Endothelial cell of umbilical vein (primary cell): ENCODE measurements around a stretch of chr1.

DNA sequence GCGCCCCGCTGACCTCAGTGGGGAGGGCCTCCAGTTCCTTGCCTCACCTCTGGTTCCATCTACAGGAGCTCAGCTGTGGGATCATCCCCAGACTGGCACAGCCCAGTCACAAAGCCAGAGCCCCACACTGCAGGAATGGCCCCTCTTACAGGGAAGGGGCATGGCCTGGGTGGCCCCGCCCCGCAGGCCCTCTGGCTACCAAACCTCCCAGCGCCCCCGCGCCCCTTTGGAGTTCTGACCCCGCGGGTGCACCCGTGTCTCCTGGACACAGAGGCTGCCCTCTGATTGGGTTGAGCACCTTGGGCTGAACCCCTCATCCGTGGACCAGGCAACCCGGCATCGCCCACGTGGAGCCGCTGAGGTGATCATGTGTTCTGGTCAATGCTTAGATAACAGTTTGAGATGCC lies 1.4 kb upstream of the PEX10 start:
- PRO-cap: no peak
CAGE:
- cytosol, long polyA minus RNA: no peak
- cytosol, long polyA plus RNA: no peak
- long polyA plus RNA: no peak
- nucleus, long polyA minus RNA: no peak
- nucleus, long polyA plus RNA: no peak

DNA sequence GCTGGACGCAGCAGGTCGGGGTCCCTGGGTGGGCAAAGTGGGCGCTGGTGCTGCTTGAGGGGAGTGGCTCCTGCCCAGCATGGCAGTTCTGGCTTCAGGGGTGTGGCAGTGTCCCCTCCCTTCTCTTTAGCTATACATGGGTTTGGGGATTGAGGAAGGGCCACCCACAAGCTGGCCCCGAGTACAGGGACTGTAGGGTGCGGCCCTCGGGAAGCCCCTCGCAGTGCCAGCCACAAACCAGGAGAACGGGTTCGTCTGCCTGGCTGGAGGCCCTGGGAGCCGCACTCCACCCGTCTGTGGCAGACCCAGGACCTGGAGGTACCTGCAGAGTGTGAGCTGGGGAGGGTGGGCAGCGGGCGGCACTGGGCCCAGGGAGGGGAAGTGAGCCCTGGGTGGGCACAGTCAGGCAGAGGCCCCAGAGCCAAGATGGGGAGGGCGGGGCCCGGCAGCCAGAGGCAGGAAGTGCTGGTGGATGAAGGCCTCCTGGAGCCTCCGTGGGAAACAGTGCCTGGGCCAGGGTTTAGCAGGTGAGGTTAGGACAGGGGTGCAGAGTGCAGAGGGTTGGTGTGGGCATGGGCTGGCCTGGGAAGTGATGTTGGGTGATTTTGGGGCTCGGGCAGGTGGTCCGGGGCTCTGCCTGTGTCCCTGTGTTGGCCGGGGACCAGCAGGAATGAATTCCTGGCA lies 4.0 kb upstream of the PEX10 start:
- PRO-cap: no peak
CAGE:
- cytosol, long polyA minus RNA: no peak
- cytosol, long polyA plus RNA: no peak
- long polyA plus RNA: no peak
- nucleus, long polyA minus RNA: no peak
- nucleus, long polyA plus RNA: no peak

DNA sequence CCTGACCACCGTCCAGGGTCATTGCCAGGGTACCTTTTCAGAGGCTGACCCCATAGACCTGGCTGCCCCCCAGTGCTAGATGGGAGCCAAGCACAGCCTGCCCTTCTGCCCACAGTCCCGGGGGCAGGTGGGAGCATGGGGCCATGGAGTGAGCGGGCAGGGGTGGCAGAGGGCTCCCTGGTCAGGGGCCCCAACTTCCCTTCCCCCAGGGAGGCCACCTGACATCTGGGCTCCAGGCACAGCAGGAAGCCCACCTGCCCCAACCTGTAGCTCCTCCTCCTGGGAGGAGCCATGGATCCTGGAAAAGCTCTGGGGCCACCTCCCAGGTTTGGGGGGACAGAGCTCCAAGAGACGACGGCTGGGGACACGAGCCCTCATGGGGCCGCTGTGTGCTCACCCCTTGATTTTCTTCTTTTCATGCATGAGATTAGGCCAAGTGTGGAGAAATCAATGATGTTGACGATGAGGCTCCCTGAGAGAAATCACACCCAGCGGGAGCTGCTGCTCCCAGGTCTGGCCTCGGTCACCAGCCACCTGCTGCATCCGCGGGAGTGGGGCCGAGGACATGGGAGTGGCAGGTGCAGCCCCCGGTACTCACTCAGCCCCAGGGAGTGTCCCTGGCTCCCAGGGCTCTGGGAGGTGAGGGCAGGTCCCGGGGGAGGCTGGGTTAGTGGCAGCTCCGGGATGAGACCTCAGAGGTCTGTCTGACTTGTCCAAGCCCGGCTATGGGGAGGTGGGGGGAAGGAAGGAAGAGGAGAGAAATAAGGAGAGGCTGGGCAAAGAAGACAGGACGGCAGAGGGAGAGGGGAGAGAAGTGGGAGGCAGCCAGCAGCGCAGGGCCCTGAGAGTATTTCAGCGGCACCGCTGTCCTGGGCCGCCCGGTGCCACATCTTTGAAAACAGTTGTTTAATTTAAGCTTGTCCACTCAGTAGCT lies 8.7 kb downstream of the TNFRSF14 start:
- PRO-cap: no peak
CAGE:
- cytosol, long polyA minus RNA: no peak
- cytosol, long polyA plus RNA: no peak
- long polyA plus RNA: no peak
- nucleus, long polyA minus RNA: no peak
- nucleus, long polyA plus RNA: no peak

- PRO-cap: bidirectional peak, plus-strand start at chr1:2585633, minus-strand start at chr1:2585548
CAGE:
- cytosol, long polyA minus RNA: no peak
- cytosol, long polyA plus RNA: no peak
- long polyA plus RNA: no peak
- nucleus, long polyA minus RNA: no peak
- nucleus, long polyA plus RNA: no peak
Measured at GRCh38 chr1:2585212-2586153, 1.1 kb upstream of the PRXL2B start.

DNA sequence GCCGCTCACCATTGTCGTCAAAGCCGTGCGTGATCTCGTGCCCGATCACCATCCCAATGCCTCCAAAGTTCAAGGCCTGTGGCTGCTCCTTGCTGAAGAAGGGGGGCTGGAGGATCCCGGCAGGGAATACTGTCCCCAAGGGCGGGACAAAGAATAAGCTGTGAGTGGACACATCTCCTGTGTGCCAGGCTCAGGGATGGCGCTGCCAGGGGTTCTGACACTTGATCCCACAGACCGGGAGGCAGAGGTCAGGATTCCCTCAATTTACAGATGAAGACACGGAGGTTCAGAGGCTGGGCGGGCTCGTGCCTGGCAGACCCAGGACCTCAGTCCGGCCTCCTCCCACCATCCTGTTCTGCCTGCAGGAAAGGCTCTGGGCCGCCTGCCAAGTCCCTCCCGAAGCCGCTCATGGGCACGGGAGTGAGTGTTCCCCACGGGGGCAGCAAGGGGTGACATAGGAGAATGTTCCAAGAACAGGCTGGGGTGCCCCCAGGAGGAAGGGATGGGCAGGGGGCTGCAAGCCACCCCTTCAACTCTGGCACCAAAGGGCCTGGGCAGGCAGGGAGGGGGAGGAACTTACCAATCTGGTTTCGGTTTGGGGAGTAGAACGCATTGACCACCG lies 7.3 kb downstream of the PRXL2B start:
- PRO-cap: no peak
CAGE:
- cytosol, long polyA minus RNA: no peak
- cytosol, long polyA plus RNA: no peak
- long polyA plus RNA: no peak
- nucleus, long polyA minus RNA: no peak
- nucleus, long polyA plus RNA: no peak

- PRO-cap: no peak
CAGE:
- cytosol, long polyA minus RNA: no peak
- cytosol, long polyA plus RNA: no peak
- long polyA plus RNA: no peak
- nucleus, long polyA minus RNA: no peak
- nucleus, long polyA plus RNA: no peak
Measured at GRCh38 chr1:2642320-2642858, 9.6 kb upstream of the MMEL1 start.

DNA sequence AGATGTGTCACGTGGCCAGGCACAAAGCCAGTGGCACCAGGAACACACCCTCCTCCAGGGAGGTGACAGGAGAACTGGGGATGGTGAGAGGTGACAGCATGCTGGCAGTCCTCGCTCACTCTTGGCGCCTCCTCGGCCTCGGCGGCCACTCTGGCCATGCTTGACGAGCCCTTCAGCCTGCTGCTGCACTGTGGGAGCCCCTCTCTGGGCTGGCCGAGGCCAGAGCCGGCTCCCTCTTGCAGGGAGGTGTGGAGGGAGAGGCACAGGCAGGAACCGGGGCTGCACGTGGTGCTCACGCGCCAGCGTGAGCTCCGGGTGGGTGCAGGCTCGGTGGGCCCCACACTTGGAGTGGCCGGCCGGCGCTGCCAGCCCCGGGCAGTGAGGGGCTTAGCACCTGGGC lies 11.5 kb upstream of the TTC34 start:
- PRO-cap: no peak
CAGE:
- cytosol, long polyA minus RNA: no peak
- cytosol, long polyA plus RNA: no peak
- long polyA plus RNA: no peak
- nucleus, long polyA minus RNA: no peak
- nucleus, long polyA plus RNA: no peak

DNA sequence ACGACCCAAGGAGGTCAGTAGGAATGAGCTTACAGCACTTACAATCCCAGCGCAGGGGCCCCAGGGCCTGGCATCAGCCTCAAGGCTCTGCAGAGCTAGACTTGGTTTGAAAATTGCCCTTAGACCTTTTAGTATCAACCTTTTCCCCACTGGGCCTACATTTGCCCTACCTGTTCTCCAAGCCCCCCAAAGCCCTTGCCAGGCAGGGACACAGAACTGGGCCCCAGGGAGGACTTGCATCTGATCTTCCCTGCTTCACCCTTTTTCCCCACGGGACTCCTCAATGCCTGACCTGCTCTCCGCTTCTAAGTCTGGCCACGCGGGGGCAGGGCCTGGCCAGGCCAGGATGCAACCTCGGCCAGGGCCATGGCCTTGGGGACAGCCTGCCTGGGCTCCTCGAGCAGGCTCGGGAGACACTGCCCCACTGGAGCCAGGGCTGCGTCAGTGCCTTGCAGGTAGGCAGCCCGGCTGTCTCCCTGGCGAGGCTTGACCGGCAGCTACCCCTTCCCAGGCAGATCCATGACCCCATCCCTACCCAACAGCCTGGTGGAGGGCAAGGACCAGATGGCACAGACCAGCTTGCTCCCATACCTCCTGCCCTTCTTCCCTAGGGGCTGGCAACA lies 2.9 kb upstream of the PRDM16 start:
- PRO-cap: no peak
CAGE:
- cytosol, long polyA minus RNA: no peak
- cytosol, long polyA plus RNA: no peak
- long polyA plus RNA: no peak
- nucleus, long polyA minus RNA: no peak
- nucleus, long polyA plus RNA: no peak

DNA sequence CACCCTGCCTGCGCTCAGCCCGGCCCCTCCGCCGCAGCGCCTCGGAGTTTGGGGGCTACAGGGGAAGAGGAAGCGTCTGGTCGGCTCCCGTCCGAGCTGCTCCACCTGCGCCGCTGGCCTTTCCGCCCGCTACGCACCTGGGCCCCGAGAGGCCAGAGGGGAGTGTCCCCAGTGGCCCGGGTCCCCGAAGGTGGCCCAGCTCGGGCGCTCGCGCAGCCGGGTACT lies 1.1 kb upstream of the PRDM16 start:
- PRO-cap: no peak
CAGE:
- cytosol, long polyA minus RNA: no peak
- cytosol, long polyA plus RNA: no peak
- long polyA plus RNA: no peak
- nucleus, long polyA minus RNA: no peak
- nucleus, long polyA plus RNA: no peak

GRCh38 chr1:3070795-3071265 lies 1.8 kb downstream of the PRDM16 start:
- PRO-cap: no peak
CAGE:
- cytosol, long polyA minus RNA: no peak
- cytosol, long polyA plus RNA: no peak
- long polyA plus RNA: no peak
- nucleus, long polyA minus RNA: no peak
- nucleus, long polyA plus RNA: no peak

DNA sequence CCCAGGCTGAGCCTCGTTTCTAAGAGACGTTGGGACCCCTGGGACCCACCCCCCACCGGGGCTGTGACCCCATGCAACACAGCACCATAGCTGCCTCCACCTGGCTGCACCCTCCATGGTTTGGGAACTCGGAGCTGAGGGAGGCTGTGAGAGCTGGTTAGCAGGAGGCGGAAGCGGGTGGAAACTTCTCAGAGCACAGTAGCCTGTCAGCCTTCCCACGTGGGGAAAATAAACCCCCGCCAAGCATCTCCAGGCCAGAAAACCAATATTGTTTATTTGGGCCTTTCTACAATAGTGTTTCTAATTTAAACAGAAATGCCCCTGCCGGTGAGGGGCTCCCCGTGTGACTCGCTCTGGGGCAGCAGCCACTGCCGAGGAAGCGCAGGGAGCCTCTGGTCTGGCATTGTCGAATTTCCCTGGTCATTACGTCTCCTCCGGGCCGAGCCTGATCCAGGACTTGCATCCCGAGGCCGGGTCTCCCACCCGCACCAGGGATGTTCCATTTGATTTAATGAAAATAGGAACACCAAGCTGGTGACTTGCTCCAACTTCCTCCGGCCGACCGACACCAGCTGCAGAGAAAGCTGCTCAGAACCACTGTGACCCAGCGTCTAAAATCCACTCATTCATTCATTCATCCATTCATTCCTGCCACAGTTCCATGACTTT lies 20.4 kb downstream of the PRDM16 start:
- PRO-cap: no peak
CAGE:
- cytosol, long polyA minus RNA: no peak
- cytosol, long polyA plus RNA: no peak
- long polyA plus RNA: no peak
- nucleus, long polyA minus RNA: no peak
- nucleus, long polyA plus RNA: no peak

DNA sequence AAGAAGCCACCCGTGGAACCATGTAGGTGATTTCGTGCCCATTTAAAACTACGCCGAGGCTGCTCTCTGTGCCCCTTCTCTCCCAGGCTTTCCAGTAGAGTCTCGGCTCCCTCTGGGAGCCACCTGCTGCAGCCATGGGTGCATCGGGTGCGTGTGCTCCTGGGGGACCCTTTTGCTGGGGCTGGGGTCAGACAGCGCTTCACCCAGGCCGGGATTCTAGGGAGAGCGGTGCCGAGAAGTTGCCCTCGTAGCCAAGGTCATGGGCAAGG lies 27.8 kb downstream of the PRDM16 start:
- PRO-cap: no peak
CAGE:
- cytosol, long polyA minus RNA: no peak
- cytosol, long polyA plus RNA: no peak
- long polyA plus RNA: no peak
- nucleus, long polyA minus RNA: no peak
- nucleus, long polyA plus RNA: no peak

- PRO-cap: no peak
CAGE:
- cytosol, long polyA minus RNA: no peak
- cytosol, long polyA plus RNA: no peak
- long polyA plus RNA: no peak
- nucleus, long polyA minus RNA: no peak
- nucleus, long polyA plus RNA: no peak
Measured at GRCh38 chr1:3174303-3174805, 105.4 kb downstream of the PRDM16 start.

DNA sequence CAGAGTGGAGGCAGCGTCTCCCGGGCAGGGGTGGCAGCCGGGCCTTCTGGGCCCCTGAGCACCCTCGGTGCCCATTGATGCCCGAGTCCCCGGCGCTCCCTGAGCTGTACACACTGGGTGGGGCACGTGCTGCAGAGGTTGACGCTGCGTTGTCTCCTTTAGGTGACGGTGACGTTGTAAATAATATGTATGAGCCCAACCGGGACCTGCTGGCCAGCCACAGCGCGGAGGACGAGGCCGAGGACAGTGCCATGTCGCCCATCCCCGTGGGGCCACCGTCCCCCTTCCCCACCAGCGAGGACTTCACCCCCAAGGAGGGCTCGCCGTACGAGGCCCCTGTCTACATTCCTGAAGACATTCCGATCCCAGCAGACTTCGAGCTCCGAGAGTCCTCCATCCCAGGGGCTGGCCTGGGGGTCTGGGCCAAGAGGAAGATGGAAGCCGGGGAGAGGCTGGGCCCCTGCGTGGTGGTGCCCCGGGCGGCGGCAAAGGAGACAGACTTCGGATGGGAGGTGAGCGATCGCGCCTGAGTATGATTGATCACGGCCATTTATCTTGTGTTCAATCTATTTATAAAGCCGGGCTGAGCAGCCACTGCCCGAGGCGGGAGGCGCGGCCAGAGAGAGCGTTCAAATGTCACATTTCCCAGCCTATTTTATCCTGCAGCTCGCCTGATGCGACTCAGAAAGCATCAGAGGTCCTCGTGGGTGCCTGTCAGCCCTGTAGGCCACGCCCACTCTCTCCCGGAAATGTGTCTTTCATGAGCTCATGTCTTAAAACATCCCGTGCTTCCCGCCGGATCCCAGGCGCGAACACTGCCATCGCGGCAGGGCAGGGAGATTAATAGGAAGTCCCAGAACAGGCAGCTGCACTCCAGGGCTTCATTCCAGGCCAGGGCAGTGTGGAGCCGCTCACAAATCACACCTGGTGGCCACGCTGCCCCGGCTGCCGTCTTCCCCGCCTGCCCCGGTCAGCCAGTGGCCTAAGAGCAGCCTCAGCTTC lies 117.3 kb downstream of the PRDM16 start:
- PRO-cap: unidirectional peak, plus-strand start at position 884 of the sequence
CAGE:
- cytosol, long polyA minus RNA: no peak
- cytosol, long polyA plus RNA: no peak
- long polyA plus RNA: no peak
- nucleus, long polyA minus RNA: no peak
- nucleus, long polyA plus RNA: no peak

GRCh38 chr1:3193787-3194248 lies 124.8 kb downstream of the PRDM16 start:
- PRO-cap: no peak
CAGE:
- cytosol, long polyA minus RNA: no peak
- cytosol, long polyA plus RNA: no peak
- long polyA plus RNA: no peak
- nucleus, long polyA minus RNA: no peak
- nucleus, long polyA plus RNA: no peak

DNA sequence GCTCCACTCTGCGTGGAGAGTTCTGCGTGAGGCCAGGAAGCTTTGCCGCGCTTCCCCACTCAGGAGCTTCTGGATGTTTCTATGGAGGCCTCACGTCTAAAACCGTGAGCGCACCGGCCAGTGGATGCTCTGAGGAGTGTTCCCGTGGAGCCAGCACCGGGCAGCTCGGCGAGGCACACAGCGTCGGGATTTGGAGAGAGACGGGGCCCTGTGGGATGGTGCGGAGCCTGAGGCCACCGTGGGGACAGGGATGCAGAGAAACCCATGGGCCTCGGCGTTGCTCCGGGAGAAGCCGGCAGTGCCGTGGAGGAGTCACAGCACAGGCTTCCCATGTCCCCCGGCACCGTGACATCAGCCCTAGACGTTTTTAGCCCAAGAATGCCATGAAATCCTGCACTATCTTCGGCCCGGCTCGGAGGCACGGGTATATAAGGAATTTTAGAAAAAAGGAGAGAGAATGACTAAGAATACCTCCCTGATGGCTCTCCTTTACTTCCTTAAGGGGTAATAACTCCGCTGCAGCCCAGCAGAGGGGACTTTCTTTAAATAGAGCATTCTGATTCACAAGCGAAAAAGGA lies 126.0 kb downstream of the PRDM16 start:
- PRO-cap: no peak
CAGE:
- cytosol, long polyA minus RNA: no peak
- cytosol, long polyA plus RNA: no peak
- long polyA plus RNA: no peak
- nucleus, long polyA minus RNA: no peak
- nucleus, long polyA plus RNA: no peak

GRCh38 chr1:3204418-3205318 lies 135.7 kb downstream of the PRDM16 start:
- PRO-cap: no peak
CAGE:
- cytosol, long polyA minus RNA: no peak
- cytosol, long polyA plus RNA: no peak
- long polyA plus RNA: no peak
- nucleus, long polyA minus RNA: no peak
- nucleus, long polyA plus RNA: no peak

- PRO-cap: no peak
CAGE:
- cytosol, long polyA minus RNA: no peak
- cytosol, long polyA plus RNA: no peak
- long polyA plus RNA: no peak
- nucleus, long polyA minus RNA: no peak
- nucleus, long polyA plus RNA: no peak
Measured at GRCh38 chr1:3221713-3222861, 153.1 kb downstream of the PRDM16 start.

GRCh38 chr1:3282863-3283734 lies 171.4 kb upstream of the ARHGEF16 start:
- PRO-cap: no peak
CAGE:
- cytosol, long polyA minus RNA: no peak
- cytosol, long polyA plus RNA: no peak
- long polyA plus RNA: no peak
- nucleus, long polyA minus RNA: no peak
- nucleus, long polyA plus RNA: no peak

DNA sequence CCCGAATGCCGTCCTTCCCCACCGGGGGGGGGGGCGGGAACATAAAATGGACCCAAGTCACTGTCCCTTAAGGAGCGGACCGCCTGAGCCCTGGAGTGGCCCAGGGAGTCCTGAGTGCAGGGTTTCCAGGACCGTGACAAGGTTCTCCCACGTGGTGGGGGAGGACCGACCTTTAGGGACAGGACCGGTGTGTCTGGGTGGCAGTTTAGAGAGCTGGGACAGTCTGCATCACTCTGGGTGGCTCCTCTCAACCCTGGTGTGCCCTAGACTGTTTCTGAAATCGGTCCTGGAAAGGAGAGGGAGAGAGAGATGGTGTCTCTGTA lies 140.5 kb upstream of the ARHGEF16 start:
- PRO-cap: no peak
CAGE:
- cytosol, long polyA minus RNA: no peak
- cytosol, long polyA plus RNA: no peak
- long polyA plus RNA: no peak
- nucleus, long polyA minus RNA: no peak
- nucleus, long polyA plus RNA: no peak